SK-N-DZ (cell line): ENCODE measurements around the genes MUCL3, HLA-B and LST1.

DNA sequence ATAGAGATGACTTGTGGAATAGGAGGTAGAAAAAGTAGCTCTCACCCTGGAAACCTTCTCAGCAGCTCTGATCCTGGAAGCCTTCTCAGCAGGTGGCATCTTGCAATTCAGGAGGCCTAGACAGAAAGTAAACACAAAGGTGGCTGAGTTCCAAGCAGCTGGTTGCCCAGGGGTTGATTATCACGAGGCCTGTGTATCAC, 9.8 kb downstream of the MDC1 start:
RAMPAGE:
- cytosol, long total RNA, result no peak
- nucleus, long total RNA, result no peak

RAMPAGE:
- cytosol, long total RNA, result no peak
- nucleus, long total RNA, result no peak
Measured at GRCh38 chr6:30726328-30727100, 6.4 kb downstream of the TUBB start.

GRCh38 chr6:30768747-30769912, 24.8 kb upstream of the IER3 start:
RAMPAGE:
- cytosol, long total RNA, result no peak
- nucleus, long total RNA, result no peak

DNA sequence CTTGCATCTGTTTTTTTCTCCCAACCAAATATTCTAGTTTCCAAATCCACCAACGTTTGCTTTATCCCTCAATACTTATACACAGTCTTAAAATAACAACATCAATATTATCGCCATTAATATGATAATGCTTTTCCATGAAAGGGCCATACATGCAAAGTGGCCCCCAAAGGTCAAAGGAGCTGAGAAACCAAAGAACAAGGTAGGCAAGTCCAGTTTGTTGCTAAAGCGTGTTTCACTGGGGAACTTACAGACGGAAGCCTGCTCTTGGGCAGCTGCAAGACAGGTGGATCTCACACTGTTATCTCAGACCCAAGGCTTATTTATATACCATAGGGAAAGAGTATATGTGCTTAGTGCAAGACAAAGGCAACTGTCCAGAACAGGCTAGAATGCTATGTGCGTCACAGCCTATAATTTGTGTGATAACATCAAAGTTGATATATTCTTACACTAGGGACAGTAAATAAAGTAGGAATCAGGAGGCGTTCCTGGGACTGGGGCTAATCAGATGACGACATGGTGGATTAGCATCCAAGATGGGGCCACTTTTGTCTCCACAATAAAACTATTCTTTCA, 54.7 kb upstream of the IER3 start:
RAMPAGE:
- cytosol, long total RNA, result no peak
- nucleus, long total RNA, result no peak

DNA sequence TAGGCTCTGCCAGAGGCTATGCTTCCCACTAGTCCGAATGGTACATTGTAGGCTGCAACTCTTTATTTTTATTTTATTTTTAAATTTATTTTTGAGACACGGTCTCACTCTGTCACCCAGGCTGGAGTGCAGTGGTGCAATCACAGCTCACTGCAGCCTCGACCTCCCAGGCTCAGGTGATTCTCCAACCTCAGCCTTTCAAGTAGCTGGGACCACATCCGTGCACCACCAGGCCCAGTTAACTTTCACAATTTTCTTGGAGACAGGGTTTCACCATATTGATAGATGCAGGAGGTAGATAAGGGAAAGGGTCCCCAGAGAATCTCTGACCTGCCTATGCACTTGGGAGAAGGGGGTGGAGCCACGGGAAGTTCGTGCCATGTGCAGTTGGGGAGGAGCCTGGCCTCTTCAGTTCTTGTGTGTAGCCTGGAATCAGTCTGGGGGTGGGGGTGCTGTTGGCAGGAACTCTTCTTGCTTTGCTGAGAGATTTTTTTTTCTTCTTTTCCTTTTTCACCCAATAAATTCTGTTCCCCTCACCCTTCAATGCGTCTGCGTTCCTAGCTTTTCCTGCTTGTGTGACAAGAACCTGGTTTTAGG, 41.2 kb upstream of the DDR1 start:
RAMPAGE:
- cytosol, long total RNA, result no peak
- nucleus, long total RNA, result no peak

GRCh38 chr6:30914909-30916086, 1.3 kb downstream of the VARS2 start:
RAMPAGE:
- cytosol, long total RNA, result no peak
- nucleus, long total RNA, result no peak

DNA sequence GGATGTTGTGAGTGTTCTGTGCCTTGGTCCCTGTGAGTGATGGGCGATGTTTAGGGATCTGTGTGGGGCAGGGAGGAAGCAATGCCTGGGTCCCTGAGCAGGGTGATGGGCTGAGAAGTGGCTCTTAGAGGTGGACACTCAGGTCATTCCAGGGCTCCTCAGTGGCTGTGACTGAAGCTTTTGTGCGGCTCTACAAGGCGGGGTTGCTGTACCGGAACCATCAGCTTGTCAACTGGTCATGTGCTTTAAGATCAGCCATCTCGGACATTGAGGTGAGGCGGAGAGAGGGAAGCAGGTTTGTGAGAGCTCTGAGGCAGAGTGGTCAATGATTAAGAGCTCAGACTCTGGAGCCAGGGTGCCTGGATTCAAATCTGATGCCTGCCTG, 2.9 kb downstream of the VARS2 start:
RAMPAGE:
- cytosol, long total RNA, result no peak
- nucleus, long total RNA, result no peak

DNA sequence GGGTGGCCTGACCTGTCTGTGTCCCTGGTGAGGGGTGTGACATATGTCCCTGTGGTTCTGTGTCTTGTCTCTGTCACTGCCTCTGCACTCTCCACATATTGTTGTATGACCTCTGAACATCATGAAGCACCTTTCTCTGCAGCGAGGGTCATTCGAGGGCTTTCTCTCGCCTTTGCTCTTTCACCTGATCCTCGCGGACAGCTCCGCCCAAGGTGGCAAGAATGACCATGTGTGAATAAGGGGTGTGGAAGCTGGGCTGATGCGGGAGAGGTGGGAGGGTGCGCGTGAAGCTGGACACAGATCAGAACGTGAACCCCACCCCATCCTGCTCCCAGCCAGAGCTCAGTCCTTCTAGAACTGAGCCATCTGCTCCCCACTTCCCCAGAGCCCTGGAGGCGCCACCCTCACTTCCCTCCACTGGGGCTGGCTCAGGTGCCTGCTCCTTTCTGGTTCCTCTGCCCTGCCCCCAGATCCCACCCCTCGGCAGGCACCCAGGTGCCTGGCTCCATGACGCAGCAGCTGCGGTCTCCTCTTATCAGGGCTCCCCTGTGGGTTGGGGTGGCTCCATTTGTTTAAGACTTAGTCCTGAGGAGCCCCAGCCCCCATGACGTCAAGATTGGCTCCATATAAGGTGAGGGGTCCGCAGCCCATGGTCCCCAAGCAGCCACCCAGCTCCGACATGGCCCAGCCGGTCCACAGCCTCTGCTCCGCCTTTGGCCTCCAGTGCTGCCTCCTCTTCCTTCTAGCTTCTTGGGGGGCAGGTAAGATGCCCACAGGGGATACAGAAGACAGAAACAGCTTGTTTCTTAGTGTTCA, at the start of gene MUCL3:
Gene MUCL3, plus strand, starts transcription at position 653 of the 816 bp plus-strand sequence.
RAMPAGE:
- cytosol, long total RNA, result no peak
- nucleus, long total RNA, result no peak

DNA sequence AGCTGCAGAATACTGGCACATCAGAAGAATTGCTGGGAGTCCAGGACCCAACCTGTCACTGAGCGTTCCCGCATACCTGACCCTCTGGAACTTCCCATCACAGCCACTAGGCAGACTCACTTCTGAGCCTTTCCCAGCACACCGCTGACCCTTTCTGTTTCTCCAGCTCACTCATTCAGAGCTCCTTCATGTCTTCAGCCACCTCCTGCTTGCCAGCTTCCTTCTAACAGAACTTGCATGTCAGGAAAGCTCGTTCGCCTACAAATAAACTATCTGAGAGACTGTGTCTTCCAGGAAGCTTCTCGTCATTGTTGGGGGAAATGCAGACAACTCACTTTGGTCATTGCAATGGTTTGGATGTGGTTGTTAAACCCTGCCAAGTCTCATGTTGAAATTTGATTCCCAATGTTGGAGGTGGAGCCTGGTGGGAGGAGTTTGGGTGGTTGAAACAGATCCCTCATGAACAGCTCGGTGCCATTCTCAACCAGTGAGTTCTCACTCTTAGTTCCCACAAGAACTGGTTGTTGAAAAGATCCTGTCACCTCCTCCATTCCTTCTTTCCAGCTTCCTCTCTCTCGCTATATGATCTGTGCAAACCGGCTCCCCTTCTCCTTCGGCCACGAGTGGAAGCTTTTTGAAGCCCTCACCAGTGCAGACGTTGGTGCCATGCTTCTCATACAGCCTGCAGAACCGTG, 1.5 kb upstream of the MUC21 start:
RAMPAGE:
- cytosol, long total RNA, result no peak
- nucleus, long total RNA, result no peak

DNA sequence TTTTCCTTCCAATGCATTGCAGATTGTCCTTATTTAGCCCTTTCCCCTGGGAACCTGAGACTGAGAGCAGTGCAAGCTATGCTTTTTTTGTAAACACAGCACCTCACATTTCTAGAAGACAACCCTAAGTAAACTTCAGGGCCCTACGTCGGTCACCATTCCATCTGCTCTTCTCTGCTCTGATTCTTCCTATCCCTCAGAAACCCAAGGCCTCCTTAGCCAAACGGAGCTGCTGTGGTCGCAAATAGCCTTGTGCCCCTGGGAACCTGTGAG, 28.9 kb downstream of the C6orf15 start:
RAMPAGE:
- cytosol, long total RNA, result no peak
- nucleus, long total RNA, result no peak

RAMPAGE:
- cytosol, long total RNA, result no peak
- nucleus, long total RNA, result no peak
Measured at GRCh38 chr6:31117383-31118241, 2.6 kb downstream of the CDSN start.

GRCh38 chr6:31144270-31145464, 5.8 kb upstream of the PSORS1C2 start:
RAMPAGE:
- cytosol, long total RNA, result no peak
- nucleus, long total RNA, result no peak

GRCh38 chr6:31267566-31268082, 4.3 kb downstream of the HLA-C start:
RAMPAGE:
- cytosol, long total RNA, result no peak
- nucleus, long total RNA, result no peak

RAMPAGE:
- cytosol, long total RNA, result no peak
- nucleus, long total RNA, result no peak
Measured at GRCh38 chr6:31356563-31357249, at the start of gene HLA-B. TSS of gene HLA-B (minus strand) at chr6:31357179.

DNA sequence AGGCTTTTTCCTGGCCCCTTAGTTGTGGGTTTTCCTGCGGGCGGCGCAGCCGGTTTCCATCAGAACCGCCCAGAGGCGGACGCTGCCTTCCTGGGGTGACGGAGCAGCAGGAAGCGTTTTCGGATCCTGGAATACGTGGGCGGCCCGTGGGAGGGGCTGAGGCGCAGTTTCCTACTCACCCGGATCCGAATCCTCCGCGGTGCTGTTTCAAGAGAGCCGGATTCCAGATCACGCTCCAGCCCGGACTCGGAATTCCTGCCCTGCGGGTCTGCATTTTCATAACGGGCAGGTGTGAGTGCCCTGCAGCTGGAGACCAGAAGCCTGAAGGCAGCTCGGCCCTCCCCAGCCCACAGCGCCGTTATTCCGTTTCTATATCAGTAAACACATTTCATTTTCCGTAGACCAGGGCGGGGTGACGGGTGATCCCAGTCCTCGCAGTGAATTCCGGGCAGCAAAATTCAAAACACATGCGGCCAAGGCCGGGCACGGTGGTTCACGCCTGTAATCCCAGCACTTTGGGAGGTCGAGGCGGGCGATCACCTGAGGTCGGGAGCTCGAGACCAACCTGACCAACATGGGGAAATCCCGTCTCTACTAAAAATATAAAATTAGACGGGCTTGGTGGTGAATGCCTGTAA, 3.4 kb upstream of the MICA start:
RAMPAGE:
- cytosol, long total RNA, result no peak
- nucleus, long total RNA, result no peak

RAMPAGE:
- cytosol, long total RNA, result no peak
- nucleus, long total RNA, result no peak
Measured at GRCh38 chr6:31404724-31405196, 1.4 kb downstream of the MICA start.

RAMPAGE:
- cytosol, long total RNA, result no peak
- nucleus, long total RNA, result no peak
Measured at GRCh38 chr6:31462645-31463383, 35.1 kb upstream of the MICB start.

GRCh38 chr6:31580536-31581204, 1.6 kb downstream of the LTB start:
RAMPAGE:
- cytosol, long total RNA, result no peak
- nucleus, long total RNA, result no peak

GRCh38 chr6:31585920-31586337, at the start of gene LST1:
TSS of gene LST1 (plus strand) at chr6:31586277.
RAMPAGE:
- cytosol, long total RNA, result no peak
- nucleus, long total RNA, result no peak

RAMPAGE:
- cytosol, long total RNA, result no peak
- nucleus, long total RNA, result no peak
Measured at GRCh38 chr6:31630266-31630800, 9.8 kb downstream of the PRRC2A start.